ENCODE data around the genes SERPIND1 and FAM246A.

DNA sequence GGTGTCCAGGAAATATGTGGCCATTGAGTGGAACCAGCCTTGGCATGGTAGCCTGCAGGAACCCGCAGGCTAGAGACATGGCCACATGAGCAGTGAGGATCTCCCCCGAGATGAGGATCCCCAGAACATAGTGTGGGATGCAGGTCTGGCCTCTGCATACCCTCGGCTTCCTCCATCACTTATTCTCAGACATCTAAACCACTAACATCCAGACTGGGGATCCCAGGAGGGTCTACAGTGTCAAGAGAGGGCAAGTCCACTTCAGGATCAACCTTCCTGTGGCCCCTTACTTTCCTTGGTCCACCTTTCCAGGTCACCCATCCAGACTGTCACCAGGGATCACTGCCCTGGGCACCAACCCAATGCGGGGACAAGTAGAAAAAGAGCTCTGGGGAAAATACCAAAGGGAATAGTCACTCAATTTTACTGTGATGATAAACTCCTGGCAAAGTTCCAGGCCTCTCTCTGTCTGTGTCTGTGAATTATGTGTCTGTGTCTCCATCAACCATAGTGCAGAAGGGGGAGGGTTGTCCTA lies 3.3 kb upstream of the MED15 start:
- RRBS: no CpG with 5 or more reads among the region's 4 CpGs

DNA sequence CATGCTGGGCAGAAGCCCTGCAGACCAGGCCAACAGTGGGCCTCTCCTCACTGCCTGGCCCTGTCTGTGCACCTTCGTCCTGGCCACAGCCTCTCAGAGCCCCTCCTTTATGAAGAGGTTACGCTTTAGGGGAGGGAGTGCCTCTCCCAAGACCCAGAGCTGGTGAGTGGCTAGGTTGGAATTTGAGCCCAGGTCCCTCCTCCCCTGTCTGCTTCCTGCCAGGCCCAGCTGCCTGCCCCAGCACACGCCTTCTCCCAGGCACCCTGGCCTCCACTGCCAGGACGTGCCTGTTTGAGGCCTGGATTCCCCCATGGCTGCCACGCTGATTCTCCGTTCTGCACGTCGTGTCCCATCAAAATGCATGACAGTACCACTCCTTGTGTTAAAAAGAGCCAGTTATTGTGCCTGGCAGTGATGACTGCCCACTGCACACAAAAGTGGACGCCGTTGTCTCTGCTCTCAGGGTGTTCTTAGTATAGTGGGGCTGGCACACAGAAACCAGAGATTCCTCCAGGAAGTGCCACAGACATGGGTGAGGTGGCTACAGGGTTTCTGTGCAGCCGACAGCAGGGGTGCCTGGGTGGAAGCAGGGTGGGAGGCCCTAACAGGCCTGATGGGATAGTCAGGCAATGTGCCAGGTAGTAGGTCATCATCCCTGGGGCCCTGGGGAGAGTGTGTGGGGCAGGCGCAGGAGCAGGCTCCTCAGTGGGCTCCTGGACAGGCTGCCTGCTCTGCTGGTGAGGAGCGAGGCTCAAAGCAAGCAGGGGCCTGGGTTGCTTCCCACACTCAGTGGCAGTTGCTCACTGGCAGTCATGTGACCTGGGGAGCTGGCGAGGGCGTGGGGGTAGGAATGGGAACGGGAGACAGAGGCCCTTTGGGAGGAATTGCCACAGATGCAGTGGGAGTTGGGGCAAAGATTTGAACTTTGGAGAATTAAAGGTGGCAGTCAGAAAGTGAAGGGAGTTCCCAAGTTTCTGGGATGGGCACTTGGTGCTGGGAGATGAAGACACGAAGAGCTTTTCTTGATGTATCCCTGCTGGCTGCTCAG lies 24.2 kb downstream of the MED15 start:
- RRBS: no CpG with 5 or more reads among the region's 17 CpGs

- RRBS: no CpG with 5 or more reads among the region's 12 CpGs
Observed at GRCh38 chr22:20532438-20533200, 25.2 kb downstream of the MED15 start.

DNA sequence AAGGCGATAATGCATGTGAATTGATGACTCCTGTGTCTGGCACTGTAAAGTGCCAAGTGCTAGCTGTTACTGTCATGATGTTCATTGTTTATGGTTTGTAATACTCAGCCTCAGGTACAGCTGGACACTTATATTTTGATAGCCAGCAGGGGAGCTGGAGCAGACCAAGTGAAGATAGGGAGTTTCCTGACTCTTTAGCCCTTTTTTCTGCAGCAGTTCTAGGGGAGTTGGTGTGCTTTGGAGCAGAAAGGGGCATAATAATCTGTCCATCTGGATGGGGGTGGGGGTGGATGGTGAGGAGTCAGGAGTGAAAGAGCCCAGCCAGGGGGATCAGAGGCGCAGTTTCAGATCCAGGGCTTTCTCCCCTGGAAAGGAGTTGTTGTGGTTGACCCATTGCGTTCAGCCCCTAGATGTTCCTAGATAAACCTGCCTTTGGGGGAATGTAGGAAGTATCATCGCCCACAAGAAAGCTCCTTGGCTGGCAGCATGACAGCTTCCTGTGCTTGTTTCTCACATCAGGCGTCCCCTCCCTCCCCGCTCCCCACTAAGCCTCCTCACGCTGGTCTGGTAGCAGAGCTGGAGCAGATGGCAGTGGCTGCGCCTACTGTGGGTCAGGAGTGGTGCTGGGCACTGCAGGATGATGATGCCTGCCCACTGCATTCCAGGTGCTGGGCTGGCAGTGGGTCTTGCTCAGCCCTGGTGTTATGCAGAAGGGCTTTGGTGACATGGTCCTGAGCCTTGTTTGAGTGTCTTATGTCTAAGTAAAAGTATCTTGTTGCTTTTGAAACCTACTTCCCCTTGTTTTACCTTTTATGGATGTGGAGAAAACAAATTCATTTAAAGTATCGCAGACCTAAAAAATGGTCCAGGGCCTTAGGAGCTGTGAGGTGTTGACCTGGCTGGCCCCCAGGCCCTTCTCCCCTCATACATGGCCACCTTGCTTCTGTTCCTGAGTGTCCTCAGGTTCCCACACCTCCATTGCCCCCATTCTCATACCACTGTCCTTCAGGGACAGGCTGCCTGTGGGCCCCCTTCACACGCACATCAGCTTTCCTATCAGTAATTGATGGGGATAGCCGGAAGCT lies 42.1 kb downstream of the MED15 start:
- RRBS: no CpG with 5 or more reads among the region's 11 CpGs

DNA sequence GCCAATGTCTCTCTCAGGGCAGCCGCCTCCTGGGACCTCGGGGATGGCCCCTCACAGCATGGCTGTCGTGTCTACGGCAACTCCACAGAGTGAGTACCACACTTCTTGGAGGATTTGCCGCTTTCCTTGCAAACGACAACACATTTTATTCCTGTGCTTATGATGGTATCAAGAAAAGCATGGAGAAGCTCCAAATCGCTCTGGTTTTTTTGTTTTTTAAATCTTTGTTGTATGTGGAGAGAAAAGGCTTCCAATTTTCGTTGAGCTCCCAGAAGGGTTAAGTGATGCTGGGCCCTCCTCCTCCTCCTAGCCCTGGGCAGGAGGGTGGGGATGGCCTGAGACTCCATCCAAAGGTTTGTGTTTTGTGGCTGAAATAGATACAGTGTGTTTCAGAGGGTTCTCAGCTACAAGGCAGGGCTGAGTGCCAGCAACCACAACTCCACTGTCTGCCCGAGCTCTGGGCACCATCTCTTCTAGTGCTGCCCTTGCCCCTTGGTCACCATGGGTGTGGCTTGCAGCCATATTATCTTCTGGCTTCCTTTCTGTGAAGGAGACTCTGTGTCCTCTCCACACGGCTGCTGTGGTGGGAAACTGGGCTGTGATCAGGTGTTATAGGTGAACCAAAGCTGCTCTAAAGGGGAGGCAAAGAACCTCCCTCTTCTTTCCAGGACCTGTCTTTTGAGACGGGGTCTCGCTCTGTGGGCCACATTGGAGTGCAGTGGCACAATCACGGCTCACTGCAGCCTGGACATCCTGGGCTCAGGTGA lies 47.8 kb downstream of the MED15 start:
- RRBS: no CpG with 5 or more reads among the region's 13 CpGs

GRCh38 chr22:20568813-20569660 lies 61.6 kb downstream of the MED15 start:
- RRBS: no CpG with 5 or more reads among the region's 20 CpGs

DNA sequence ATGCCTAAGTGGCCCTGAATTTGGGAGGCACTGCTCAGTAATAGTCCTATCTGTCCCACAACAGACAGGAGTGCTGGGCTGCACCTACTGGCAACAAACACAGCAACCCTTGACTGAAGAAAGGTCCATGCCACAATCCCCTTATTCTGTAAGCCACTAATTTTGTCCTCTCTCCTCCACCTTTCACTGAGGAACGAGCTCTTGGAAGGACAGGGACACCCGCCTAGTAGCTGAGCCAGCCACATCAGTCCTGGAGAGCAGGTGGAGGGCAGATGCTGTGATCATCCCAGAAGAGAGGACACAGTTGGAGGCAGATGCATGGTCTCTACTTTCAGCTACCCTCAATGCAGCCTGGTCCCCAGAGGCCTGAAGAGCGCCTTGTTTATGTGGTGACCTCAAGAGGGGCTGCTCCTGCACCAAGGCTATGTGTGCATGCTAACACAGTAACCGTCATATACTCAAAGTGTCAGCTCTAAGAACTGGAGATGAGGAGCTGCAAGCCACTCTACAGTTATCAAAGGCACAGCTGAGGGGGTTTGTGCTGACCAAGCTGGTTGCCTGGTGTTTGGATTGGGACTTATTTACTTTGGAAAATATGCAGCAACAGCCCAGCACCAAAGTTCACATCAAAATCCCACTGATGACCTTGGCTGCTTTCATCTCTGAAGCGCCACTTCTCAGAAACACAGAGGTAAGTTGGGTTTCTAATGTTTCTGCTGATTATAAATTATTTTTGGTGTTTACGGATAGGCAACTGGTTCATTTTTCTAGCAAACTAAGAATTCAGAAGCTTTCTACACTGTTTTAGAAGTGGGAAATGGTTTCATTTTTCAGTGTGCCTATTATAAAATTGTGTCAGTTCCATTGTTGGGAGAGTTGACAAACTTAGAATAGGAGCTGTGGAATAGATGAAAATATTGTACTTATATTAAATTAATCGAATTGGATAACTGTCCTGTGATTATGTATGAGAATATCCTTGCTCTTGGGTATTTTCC lies at the start of gene SERPIND1:
TSS of gene SERPIND1 (plus strand) at position 659 of the 998 bp plus-strand sequence.
- RRBS: no CpG with 5 or more reads among the region's 7 CpGs

DNA sequence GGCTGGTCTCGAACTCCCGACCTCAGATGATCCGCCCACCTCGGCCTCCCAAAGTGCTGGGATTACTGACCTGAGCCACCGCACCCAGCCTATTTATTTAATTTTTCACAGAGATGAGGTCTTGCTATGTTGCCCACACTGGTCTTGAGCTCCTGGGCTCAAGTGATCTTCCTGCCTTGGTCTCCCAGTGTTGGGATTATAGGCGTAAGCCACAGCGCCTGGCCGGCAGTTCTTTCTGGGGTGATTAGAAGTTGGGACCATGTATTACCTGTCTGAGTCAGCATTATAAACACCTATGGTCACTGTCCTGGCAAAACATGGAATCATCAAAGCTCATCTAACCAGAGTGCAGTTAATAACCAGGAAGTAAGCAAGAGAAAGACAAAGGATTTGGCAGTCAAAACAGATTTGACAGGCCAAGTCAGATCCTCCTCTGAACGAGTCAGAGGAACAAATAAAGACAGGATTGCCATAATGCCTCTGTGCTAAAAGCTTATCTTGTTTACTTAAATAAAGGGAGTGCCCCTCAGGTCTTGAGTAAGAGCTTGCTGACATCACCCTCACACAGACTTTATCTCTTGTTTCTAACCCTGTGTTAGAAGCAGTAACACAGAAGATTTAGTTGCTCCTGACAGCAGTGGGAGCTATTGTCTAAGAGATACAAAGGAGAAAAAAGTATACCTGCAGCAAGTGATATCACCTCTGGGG lies 3.7 kb downstream of the SERPIND1 start:
- RRBS: no CpG with 5 or more reads among the region's 9 CpGs

DNA sequence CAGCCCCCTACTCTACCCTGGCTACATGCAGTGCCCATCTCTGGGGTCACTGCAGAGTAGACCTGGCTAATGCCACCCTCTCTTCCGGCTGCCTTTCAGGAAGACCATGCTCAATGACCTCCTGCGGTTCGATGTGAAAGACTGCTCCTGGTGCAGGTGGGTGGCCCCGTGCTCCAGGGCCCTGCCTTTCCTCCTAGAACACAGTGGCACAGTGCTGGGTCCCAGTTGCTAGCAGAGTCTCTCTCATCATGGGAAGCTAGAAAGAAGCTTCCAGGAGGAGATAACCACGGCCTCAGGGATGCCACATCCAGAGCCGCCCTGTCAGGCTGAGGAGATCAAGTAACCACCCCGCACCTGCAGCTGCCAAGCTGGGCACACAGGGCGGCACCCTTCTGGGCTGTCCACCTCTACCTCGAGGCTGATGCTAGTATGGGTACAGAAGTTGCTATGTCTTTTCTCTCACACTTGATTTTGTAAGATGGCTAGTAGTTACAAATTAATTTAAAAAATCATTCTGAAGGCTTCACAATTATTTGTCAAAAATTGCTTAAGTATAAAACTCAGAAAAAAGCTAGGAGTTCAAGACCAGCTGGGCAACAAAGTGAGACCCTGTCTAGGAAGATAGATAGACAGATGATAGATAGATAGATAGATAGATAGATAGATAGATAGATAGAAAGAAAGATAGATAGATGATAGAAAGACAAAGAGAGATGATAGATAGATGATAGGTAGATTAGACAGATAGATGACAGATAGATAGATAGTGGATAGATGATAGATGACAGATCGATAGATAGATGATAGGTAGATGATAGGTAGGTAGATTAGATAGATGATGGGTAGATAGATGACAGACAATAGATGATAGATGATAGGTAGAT lies 3.9 kb downstream of the LZTR1 start:
- RRBS: no CpG with 5 or more reads among the region's 10 CpGs

DNA sequence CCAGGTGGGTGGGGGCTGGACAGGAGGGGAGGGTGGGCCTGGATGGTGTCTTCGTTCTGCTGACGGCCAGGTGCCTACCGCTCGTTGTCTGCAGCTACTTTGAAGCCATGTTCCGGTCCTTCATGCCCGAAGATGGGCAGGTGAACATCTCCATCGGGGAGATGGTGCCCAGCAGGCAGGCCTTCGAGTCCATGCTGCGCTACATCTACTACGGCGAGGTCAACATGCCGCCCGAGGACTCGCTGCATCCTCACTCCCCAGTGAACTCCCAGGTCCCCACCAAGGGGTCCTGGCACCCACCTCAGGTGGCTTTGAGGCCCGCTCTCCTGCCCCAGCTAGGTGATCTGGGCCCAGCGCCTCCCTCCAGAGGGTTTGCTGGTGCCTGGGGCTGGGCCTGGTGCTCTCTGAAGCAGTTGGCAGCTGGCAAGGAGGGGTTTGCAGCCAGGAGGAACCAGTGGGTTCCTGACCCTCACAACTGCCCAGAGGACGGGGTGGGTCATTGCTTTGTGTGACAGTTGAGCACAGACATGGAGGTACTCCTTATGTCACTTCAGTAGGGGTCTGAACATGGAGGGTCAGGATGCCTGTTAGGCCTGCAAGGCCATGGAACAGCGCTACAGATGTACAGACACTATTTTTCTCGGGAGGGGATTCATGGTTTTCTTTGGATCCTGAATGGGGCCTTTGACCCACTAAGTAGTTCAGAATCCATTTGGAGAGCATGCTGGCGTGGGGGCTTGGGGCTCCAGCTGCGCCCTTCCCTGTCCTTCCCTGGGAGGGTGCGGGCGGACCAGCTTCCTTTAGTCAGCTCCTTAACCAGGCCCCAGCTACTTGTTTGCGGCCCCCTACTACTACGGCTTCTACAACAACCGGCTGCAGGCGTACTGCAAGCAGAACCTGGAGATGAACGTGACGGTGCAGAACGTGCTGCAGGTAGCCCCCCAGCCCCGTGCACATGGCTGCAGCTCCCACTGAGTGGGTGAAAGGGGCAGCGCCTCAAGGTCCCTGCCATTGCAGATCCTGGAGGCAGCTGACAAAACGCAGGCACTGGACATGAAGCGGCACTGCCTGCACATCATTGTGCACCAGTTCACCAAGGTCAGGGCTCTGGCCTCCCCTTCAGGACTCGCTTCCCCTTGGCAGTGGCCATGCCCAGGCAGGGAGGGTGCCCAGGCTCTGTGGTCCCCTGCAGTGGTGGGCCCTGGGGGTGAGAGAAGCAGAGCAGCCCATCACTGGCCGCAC lies 5.6 kb downstream of the THAP7 start:
- RRBS: no CpG with 5 or more reads among the region's 36 CpGs

GRCh38 chr22:21361018-21361615 lies at the start of gene FAM246A:
FAM246A (minus strand) TSS chr22:21361299.
- RRBS: no CpG with 5 or more reads among the region's 70 CpGs

- RRBS: no CpG with 5 or more reads among the region's 8 CpGs
Observed at GRCh38 chr22:21799508-21800586, 64.3 kb upstream of the YPEL1 start.

DNA sequence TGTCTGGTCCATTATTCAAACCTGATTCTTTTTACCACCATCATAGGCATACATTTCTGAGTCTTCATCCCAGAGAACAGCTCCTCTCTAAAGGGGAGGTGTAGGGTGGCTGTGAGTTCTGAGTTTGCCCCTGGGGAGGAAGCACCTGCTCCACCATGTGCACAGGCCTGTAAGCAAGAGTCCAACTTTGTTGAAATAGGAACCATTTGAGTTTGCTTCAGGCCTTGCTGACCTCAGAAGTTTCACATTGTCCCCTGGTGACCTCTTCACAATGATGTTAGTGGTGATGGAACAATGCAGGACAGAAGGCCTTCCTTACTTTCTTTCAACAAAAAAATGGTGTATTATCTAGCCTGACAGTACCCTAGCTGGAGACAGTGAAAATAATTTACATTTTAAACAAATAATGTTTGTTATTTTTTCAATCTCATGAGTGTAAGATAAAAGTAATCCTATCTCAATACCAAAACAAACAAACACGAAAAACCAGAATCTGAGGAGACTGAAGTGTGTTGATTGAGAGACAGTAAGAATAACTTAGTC lies 54.7 kb upstream of the TOP3B start:
- RRBS: no CpG with 5 or more reads among the region's 1 CpG

- RRBS: no CpG with 5 or more reads among the region's 1 CpG
Observed at GRCh38 chr22:22098518-22098771, 115.9 kb upstream of the TOP3B start.

DNA sequence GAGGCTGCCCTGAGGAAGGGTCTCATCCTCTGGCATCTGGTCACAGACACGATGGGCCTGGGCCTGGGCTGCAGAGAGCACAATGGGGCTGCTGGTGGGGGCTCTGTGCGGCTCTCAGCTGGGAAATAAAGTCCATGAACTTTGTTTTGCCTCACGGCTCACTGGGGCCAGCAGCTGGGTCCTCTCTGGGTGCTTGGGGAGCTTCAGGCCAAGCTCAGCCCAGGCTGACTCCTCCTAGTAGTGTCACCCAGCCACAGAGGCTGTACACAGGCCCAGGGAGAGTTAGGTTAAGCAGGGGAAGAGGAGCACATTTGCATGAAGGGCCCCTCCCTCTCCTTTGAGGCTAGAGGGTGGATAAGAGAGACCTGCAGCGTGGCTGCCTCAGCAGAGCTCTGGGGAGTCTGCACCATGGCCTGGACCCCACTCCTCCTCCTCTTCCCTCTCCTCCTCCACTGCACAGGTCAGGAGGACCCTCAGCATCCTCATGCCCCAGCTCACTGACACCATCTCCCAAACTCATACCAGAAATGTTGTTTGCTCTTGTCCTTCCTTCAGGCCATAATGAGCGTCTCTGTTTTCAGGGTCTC lies 82.7 kb upstream of the VPREB1 start:
- RRBS: no CpG with 5 or more reads among the region's 5 CpGs

DNA sequence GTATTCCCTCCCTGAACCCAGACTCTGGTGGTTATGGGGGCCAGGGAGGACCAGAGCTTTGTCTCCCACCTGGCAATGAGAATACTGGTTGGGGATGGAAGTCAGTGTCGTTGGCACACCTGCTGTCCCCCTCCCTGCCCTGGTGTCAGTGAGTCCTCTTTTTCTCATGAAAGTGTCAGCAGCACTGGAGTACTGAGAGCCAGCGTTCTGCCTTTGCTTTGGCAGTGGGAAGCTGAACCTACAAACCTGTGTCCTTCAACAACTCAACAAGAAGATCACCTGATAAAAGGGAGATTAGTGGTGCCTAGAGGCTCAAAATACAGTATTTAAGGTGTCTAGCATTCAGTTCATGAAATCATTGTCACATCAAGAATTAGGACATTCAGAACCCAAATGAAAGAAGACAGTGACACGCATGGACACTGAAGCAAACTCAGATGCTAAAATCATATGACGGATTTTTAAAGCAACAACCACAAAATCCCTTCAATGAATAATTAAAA lies 77.5 kb upstream of the VPREB1 start:
- RRBS: no CpG with 5 or more reads among the region's 4 CpGs

- RRBS: no CpG with 5 or more reads among the region's 1 CpG
Observed at GRCh38 chr22:22587669-22587940, 28.5 kb upstream of the PRAME start.

DNA sequence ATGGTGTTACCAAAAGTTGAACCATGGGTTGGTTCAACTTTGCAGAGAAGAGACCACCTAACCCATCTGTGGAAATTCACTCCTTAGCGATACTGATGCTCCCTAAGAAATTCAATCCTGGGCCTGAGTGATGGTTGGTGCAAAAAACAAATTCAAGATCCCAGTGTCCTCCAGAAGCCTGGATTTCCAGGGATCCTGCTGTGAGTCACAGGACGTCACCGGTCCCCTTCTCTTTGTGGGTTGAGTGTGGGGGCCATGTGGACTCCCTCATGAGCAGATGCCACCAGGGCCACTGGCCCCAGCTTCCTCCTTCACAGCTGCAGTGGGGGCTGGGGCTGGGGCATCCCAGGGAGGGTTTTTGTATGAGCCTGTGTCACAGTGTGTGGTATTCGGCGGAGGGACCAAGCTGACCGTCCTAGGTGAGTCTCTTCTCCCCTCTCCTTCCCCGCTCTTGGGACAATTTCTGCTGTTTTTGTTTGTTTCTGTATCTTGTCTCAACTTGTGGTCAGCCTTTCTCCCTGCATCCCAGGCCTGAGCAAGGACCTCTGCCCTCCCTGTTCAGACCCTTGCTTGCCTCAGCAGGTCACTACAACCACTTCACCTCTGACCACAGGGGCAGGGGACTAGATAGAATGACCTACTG lies 11.7 kb downstream of the IGLL5 start:
- RRBS: no CpG with 5 or more reads among the region's 7 CpGs

- RRBS: no CpG with 5 or more reads among the region's 1 CpG
Observed at GRCh38 chr22:22903625-22904100, 16.0 kb downstream of the IGLL5 start.

- RRBS: no CpG with 5 or more reads among the region's 5 CpGs
Observed at GRCh38 chr22:22910784-22911100, 23.1 kb downstream of the IGLL5 start.